Heart (tissue), 3 donors: Measurements from ENCODE around the genes SMAP2, EXO5, RIMS3 and NFYC.

DNA sequence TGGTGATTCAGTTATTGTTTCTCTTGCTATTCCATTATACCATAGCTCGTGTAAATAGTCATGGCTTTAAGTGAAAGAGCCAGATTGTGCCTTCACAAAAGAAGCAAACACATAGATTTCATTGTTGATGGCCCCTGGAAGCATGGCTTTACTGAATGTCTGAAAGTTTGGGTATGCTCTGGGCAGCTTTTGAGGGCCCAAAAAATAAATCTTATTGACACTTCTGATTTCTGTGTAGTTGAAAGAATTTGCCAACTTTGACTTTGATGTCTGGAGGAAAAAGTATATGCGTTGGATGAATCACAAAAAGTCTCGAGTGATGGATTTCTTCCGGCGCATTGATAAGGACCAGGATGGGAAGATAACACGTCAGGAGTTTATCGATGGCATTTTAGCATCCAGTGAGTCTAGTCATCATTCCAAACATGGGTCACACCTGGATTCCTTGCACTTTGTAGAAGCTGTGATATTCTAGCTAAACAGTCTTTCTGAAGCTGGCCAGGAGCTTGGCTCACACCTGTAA lies 31.0 kb upstream of the BMP8A start:
- RAMPAGE, long total RNA, 2 experiments: no peak in any of the 2 experiments

DNA sequence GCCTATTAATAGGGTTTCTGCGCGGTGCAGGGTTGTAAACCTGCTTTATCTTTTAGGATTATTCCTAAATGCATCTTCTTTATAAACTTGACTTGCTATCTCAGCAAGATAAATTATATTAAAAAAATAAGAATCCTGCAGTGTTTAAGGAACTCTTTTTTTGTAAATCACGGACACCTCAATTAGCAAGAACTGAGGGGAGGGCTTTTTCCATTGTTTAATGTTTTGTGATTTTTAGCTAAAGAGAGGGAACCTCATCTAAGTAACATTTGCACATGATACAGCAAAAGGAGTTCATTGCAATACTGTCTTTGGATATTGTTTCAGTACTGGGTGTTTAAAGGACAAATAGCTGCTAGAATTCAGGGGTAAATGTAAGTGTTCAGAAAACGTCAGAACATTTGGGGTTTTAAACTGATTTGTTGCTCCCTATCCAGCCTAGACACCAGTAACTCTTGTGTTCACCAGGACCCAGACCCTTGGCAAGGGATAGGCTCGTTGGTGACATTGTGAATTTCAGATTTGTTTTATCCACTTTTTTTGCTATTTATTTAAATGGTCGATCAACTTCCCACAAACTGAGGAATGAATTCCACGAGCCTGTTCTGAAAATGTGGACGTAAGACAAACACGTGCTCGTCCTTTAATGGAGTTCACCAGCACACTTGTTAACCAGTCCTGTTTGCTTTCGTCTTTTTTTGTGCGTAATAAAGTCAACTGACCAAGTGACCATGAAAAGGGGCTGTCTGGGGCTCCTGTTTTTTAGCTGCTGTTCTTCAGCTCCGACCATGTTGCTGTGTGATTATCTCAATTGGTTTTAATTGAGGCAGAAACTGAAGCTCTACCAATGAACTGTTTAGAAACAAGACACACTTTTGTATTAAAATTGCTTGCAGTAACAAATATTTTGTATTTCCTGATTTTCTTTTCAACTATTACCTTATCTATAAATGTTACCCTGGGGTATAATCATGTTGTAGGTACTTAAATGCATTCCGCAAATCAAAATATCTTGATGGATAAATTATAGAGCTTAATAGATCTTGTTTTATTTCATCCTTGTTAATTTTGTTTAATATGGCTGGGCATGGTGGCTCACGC lies 5.0 kb upstream of the BMP8A start:
- RAMPAGE, long total RNA, 2 experiments: no peak in any of the 2 experiments

GRCh38 chr1:39625063-39625976 lies 14.1 kb downstream of the HEYL start:
- RAMPAGE, long total RNA, 2 experiments: no peak in any of the 2 experiments

- RAMPAGE, long total RNA, 2 experiments: no peak in any of the 2 experiments
These were observed 27.0 kb downstream of the MFSD2A start for GRCh38 chr1:39981887-39982345.

DNA sequence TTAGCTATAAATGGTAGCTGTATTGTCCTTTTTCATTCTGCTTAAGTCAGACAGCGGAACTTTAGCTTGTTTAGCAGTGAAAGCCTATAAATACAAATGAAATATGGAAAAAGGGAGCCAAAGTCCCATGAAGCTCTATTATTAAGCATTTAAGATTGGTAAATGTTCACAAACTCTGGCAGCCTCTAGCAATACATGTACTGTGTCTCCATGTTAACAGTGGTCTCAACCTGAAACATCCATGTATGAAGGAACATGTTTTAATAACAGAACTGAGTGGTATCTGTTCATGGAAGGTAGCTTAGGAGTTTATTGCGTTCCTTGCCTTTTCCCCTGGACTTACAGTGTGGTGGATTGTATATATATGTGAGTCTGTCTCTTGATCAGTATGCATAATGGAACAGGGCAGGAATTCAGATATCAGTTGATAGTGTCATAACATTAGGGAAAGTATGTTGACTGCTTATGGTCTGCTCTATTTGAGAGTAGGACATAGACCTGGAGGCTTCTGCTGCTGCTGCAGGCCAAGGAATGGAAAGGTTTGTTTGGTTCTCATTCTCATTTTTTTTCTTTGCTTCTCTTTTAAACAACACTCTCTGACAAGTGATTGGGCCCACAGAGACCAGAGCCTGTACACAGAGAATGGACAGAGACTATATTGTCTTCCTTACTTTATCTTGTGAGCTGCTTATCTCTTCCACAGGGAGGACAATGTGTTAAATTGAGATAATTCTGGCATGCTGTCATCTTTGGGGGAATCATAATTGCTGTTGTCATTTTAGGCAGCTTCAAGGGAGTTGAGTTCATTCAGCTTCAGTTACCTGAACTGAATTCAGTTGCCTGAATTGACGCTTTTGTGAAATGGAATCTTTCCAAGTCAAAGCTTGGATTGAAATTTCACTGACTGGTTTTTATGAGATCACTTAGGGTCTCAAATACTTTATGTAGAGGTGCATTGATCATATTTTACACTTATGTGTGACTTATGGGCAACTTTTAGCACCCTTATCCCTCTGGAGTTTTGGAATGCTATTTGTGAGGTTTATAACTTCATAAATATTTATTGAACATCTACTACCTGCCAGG lies 16.8 kb downstream of the CAP1 start:
- RAMPAGE, long total RNA, 2 experiments: no peak in any of the 2 experiments

GRCh38 chr1:40162559-40163376 lies 1.6 kb downstream of the RLF start:
- RAMPAGE, long total RNA, 2 experiments: no peak in any of the 2 experiments

GRCh38 chr1:40373151-40374189 lies at the start of gene SMAP2:
SMAP2 (plus strand) TSS chr1:40373727.
- RAMPAGE, long total RNA, 2 experiments: no peak in any of the 2 experiments

GRCh38 chr1:40412573-40413295 lies 37.5 kb upstream of the ZFP69B start:
- RAMPAGE, long total RNA, 2 experiments: no peak in any of the 2 experiments

- RAMPAGE, long total RNA, 2 experiments: no peak in any of the 2 experiments
These were observed 27.9 kb upstream of the ZFP69B start for GRCh38 chr1:40422289-40422872.

- RAMPAGE, long total RNA, 2 experiments: start-site peak on the plus strand in 1 of 2 experiments, at chr1:40508731-40508769 at its widest, 108 reads per replicate; start-site peak on the minus strand in 2 of 2 experiments, at chr1:40508628-40508705 at its widest, 22 to 47 reads per replicate
These were observed at the start of gene EXO5 for GRCh38 chr1:40508352-40509537. EXO5 (plus strand) TSS chr1:40508767.

DNA sequence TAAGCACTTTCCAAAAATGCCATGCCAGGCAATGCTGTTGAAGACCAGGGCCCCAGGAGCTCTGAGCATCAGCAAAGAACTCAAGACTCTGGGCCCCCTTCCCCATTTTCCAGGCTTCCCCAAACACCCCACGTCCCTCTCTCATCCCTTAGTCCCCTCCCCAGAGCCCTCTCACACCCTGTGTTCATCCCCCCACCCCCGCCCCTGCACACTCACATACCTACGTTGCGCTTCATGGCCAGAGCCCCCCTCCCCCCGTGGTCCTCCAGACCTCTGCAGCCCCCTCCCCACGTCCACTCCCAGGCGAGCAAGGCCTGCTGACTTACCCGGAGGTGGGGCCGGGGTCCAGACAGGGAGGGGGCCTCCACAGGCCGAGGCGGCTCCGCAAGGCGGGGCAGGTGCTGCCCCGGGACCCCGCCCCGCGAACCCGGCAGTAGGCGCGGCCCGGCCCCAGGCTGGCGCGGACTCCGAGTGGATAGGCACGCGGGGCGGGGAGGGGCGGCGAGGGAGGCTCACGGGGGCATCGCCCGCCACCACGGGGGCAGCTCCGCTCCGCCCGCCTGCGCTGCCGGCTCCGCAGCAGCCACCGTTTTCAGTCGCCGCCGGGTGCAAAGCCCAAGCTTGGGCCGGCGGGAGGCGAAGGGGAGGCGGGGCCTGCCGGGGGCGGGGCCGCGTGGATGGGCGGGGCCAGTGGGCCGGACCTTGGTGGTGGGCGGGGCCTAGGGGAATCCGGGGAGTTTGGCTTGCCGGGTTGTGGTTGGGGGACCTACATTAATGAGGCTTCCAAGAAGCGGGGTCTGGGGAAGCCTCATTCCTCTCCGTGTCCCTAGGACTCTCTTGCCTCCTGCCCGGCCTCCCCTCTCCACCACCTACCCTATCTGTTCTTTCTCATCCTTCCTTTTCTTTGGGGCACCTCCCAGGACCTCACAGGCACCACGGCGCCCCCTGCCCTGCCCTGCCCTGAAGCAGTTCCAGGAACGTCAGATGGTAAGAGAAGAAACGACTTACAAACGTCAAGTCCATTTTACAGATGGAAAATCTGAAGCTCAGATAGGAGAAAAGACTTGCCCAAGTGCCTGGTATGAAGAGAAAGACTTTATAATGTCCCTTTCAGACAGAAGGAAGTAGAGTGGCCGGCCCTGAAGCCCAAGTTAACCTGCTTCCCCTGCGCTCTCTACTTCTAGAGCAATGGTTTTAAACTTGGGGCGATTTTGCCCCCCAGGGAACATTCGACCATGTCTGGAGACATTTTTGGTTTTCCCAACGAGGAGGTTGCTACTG lies at the start of gene RIMS3:
Gene RIMS3 (minus strand): TSS at position 615 of the 1,281 bp plus-strand sequence.
- RAMPAGE, long total RNA, 2 experiments: no peak in any of the 2 experiments

- RAMPAGE, long total RNA, 2 experiments: start-site peak on the plus strand in 2 of 2 experiments, at chr1:40691628-40691805 at its widest, 441 to 565 reads per replicate; start-site peak on the minus strand in 1 of 2 experiments, at chr1:40691497-40692074 at its widest, 19 to 60 reads per replicate
These were observed at the start of gene NFYC for GRCh38 chr1:40691053-40692168. NFYC (plus strand) TSS chr1:40691704.

- RAMPAGE, long total RNA, 2 experiments: no peak in any of the 2 experiments
These were observed 43.6 kb upstream of the KCNQ4 start for GRCh38 chr1:40739815-40740568.

DNA sequence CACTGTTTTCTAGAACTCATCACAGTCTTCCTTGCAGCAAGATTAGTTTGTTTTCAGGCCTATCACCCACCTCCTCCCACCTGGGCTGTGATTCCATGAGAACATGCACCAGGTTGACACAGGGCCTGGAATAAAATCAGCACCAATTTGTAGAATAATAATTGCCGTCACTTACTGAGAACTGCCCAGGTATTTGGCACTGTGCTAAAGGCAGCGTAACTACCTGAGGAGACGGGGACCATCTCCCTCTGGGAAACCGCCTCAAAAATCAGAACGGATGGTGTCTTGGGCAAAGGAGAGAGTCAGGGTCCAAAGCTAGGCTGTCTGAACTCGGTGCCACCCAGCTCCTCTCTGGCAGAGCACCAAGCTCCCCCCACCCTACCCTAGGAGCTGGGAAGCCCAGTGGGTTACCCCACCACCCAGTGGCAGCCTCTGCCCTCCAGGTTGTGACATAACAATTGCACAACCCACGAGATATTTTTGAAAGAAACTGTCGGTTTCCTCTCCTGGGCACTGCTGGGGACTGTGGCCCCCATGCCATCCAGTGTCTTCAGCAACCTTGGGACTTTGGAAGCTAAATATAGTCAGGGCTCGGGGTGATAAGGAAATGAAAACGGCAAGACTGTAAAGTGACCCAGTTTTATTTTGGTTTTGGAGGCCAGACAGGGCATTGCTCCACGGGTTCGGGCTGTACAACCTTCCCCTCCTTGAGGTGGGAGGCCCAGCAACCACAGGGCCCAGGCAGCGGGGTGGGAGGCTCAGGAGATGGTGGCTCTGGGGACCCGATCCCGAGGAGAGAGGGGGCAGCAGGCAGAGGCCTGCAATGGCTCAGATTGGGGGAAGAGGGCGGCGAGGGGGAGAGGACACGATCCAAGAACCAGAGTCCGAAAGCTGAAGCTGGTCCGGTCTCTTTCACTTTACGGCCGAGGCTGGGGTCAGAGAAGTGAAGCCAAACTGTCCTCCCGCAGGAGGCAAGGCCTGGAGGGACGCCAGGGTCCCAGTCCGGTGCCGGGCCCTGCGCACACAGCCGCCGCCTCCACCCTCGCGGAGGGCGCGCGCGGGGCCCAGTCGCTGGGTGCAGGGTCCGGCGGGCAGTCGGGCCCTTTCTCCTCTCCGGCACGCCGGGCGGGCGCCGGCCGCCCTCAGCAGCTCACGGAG lies 1.4 kb downstream of the CITED4 start:
- RAMPAGE, long total RNA, 2 experiments: no peak in any of the 2 experiments

GRCh38 chr1:40901838-40902568 lies 39.8 kb upstream of the CITED4 start:
- RAMPAGE, long total RNA, 2 experiments: no peak in any of the 2 experiments

GRCh38 chr1:41168527-41169319 lies 73.4 kb downstream of the SCMH1 start:
- RAMPAGE, long total RNA, 2 experiments: no peak in any of the 2 experiments

- RAMPAGE, long total RNA, 2 experiments: no peak in any of the 2 experiments
These were observed 95.7 kb upstream of the EDN2 start for GRCh38 chr1:41579980-41580819.

GRCh38 chr1:42026643-42027401 lies 108.1 kb upstream of the HIVEP3 start:
- RAMPAGE, long total RNA, 2 experiments: no peak in any of the 2 experiments

DNA sequence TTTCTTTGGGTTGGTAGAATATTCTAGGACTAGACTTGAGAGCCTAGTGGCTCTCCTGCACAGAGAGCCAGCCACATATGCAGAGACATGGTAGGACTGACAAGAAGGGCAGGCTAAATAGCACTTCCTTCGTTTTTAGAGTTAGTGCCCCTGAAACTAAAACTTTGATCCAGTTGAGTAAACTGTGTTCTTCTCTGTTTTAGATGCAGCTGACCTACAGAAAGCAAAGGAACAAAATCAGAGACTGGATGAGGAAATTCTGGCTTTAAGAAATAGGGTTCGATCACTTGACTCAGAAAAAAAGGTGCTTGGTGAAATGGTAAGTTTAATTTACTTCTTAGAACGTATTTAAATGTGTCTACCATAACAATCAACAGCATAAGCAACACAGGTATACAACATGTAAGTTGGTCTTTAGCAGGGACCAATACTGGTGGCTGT lies 33.8 kb downstream of the CCDC30 start:
- RAMPAGE, long total RNA, 2 experiments: no peak in any of the 2 experiments

DNA sequence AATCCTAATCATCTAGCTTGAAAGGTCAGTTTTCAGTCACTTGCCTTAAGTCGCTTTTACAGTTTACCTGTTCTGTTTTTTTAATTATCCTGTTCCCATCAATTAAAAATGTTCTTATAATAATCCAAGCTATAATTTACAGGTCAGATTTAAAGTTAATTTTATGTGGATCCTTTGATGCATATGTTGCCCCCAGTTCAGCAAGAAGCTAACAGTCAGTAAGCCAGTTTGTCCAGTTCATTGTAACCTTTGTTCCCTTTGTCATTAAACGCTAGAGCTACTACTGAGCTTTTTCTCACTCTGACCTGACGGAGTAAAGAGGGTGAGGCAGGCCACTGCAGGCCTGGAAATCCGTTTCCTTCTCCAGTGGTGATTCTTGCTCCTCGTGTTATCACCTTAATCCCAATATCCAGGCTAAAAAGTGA lies 10.2 kb downstream of the YBX1 start:
- RAMPAGE, long total RNA, 2 experiments: no peak in any of the 2 experiments